Frontal cortex (tissue), 2 donors: ENCODE measurements around a stretch of chr1.

DNA sequence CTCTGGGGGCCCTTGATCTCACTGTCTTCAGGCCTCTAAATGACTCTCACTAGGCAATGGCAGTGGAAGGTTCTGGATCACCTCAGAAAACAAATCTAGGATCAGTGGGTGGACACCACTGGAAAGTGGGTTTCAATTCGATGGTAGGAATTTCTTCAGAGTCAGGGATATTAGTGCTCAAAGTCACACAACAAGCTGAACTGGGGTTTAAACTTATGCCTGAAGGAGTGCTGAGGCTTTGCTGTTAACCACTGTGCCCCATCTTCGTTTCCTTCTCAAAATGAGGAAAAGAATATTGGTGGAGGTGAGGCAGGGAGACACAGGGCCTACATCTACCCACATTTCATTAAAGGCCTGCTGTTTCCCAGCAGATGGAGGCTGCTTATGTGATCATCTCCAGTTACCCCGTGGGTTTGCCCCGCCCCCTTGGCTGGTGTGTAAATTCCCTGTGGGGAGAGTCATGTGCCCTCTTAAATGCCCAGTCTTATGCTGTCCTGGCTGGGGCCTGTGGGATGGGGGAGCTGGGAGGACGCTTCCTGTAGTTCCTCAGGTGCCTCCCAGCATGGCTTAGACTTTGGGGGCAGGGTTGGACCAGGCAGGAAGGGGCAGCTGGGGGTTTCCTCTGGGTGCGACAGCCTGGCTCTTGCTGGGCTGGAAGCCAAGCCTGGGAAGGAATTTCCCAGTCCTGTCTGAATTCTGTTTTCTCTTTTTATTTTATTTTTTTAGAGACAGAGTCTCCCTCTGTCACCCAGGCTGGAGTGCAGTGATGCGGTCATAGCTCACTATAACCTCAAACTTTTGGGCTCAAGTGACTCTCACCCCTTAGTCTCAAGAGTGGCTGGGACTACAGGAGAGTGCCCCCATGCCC, 15.5 kb upstream of the CITED4 start:
- RAMPAGE, long total RNA = no peak

DNA sequence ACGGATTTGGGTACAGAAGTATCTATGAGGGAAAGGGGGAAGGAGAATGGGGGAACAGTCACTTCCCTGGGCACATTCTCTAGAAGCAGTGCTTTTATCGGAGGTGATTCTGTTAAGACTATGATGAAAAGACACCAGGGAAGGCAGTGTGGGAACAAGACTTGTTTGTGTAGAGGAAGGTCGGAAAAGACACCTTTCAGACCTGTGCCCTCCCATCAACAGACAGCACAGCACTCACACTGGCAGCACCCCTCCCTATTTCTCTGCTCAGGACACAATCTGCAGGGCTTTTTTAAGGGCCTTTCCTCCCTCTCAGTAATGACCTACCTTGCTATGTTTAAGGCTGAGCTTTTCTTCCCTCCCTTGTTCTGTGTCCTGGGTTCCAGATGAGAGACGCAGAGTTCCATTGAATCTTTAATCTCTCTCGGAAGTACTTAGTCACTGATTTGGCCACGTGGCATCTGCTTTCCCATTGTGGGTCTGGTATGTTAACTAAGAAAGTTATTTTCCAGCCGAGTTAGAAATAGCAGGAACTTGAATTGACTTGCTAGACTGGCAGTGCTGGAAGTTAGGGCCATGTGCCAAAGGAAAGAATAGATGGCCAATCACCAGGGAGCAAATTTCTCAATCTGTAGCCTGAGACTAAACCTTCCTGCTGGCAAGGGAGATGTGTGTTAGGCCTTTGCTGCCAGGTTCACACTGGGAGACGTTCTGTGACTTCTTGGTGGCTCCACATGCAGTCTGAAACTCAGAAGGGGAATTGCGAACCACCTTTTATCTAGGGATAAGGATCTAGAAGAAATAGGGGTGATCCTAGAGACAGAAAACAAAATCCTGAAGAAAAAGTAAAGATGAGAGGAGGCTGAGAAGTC, 24.1 kb upstream of the SLFNL1 start:
- RAMPAGE, long total RNA = no peak

DNA sequence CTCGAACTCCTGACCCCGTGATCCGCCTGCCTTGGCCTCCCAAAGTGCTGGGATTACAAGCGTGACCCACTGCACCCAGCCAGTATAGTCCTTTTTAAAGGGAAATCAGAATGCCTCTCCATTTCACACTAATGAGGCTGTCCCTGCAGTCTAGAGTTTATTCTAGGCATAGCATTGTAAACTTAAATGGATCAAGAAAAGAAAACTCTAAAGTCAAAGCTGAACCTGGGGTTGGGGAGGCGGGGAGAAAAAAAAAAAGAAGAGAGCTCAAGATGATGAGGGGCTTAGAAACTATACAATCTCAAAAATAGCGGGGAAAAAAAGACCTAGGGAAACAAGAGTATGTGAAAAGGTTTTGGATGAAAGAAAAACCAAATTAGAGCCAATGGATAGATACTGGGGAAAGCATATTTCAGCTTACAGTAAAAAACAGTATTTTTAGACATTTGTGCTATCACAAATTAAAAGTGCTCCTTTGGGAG, 79.3 kb upstream of the SLFNL1 start:
- RAMPAGE, long total RNA = no peak

DNA sequence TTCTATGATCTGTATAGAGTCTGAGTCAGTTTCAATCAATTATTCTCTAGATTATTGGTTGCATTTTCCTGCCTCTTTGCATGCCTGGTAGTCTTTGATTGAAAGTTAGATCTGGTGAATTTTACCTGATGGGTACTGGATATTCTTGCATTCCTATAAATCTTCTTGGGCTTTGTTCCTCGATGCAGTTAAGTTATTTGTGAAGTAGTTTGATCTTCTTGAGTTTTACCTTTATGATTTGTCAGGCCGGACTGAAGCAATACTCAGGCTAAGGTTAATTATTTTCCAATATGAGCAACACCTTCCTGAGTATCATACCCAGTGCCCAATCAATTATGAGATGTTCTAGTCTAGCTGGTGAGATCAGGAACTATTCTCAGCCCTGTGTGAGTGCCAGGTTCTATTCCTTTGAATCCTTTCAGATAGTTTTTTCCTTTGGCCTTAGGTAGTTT, 92.6 kb downstream of the SCMH1 start:
- RAMPAGE, long total RNA = no peak

DNA sequence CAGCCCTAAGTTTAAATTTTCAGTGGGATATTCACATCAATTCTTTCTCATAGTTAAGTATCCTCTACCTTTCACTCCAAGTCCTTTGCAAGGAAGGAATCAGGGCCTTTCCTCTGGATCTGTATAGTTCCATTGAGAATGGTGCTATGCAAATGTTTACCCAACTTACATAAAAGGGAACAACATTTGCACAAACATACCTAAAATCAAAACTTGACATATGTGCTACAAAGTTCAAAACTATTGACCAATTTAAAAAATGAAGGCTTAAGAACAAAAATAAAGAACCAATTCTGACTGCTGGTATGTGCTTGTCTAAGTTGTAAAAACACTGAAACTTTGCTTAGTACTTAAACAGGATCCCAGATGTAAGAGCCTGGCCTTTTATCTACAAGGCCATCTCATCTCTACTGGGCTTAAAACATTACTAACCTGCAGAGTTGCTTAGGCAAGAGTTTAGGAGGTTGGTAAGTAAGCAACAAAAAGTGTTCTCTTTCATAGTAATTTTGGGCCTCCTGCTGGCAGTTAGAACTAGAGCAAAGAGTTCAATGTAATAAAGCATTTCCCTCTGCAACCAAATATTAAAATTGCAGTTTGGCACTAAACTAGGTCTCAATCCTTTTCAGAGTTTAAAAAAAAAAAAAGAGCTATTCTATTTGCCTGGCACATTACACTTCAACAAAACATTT, 2.0 kb downstream of the SCMH1 start:
- RAMPAGE, long total RNA = no peak

- RAMPAGE, long total RNA = no peak
Observed at GRCh38 chr1:41319709-41320358, 77.7 kb upstream of the SCMH1 start.

DNA sequence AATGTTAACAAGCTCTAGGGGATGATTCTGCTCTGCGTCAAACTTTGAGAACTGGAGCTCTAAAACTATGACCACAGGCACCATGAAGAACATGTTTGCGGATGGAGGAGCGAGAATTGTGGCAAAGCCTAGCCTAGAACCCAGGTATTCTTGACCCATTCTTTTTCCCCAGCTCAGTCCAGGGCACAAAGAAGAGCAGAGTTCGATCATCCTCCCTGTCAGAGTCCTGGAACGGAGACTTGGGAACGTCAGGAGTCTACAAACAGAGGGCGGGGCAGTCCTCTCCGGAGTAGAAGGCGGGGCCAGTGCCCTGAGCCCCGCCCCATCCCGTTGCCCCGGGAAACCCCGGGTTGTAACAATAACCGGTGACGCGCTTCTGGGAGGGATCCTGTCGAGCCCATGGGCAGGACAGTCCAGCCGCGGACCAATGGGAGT, 118.7 kb upstream of the SCMH1 start:
- RAMPAGE, long total RNA = no peak

- RAMPAGE, long total RNA = no peak
Observed at GRCh38 chr1:41579980-41580819, 95.7 kb upstream of the EDN2 start.

DNA sequence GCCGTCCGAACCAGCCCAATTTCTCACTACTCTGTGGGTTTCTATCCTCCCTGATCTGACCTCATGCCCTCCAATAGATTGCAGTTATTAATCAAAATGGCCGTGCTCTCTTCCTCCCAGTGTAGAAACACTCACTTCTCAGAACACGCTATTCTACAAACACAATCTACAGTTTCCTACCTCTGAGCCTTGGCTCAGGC, 147.1 kb upstream of the EDN2 start:
- RAMPAGE, long total RNA = no peak

DNA sequence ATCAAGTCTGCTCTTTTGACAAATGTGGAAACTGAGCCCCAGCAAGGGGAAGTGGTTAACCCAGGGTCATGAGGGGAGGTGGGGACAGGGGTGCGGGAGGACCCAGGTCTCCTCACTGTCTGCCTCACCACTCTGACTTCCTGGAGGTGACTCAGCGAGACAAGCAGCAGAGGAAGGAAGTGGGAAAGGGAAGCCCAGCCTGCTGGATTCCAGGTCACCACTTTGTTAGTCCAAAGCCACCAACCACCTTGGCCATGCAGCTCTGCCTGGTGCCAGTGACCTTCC, 199.5 kb upstream of the EDN2 start:
- RAMPAGE, long total RNA = no peak

GRCh38 chr1:41773006-41773500, 145.7 kb downstream of the HIVEP3 start:
- RAMPAGE, long total RNA = no peak

- RAMPAGE, long total RNA = no peak
Observed at GRCh38 chr1:41870120-41870675, 48.5 kb downstream of the HIVEP3 start.

- RAMPAGE, long total RNA = no peak
Observed at GRCh38 chr1:42035108-42036372, 116.8 kb upstream of the HIVEP3 start.

DNA sequence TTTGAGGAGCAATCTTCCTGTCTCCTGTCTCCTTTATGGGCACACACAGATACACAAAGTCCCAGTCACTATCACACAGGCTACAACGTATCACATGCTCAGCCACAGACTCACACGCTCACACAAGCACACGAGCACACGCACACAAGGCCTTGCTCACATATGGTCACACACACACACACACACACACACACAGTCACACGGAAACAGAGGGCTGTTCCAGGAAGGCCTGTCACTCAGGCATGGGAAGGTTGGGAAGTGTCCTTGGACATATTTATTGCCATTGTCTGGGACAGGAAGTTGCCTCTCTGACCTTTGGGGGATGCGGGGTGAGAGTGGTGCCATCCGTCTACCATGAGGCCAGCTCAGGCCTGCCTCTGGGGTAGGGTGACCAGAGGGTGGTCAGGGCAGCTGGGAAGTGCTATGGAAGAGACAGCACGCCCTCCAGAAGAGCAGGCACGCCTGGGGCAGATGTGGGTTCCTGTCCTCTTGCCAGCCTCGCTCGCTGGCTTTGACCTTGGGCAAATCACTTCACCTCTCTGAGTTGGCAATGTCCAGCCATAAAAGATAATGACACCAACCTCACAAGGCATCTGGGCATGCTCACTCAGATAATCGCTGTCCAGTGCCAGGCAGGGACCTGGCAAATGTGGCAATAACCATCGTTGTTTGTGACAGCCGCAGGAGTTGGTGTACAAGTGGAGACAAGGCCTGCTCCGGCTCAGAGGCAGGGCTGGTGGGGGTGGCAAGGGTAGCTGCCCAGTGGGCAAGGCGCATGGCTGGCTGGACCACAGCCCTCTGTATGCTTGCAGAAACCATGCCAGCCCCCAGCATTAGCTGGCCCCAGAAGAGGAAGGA, 8.0 kb upstream of the GUCA2A start:
- RAMPAGE, long total RNA = no peak

- RAMPAGE, long total RNA = no peak
Observed at GRCh38 chr1:42436923-42437299, 18.9 kb downstream of the ZMYND12 start.

DNA sequence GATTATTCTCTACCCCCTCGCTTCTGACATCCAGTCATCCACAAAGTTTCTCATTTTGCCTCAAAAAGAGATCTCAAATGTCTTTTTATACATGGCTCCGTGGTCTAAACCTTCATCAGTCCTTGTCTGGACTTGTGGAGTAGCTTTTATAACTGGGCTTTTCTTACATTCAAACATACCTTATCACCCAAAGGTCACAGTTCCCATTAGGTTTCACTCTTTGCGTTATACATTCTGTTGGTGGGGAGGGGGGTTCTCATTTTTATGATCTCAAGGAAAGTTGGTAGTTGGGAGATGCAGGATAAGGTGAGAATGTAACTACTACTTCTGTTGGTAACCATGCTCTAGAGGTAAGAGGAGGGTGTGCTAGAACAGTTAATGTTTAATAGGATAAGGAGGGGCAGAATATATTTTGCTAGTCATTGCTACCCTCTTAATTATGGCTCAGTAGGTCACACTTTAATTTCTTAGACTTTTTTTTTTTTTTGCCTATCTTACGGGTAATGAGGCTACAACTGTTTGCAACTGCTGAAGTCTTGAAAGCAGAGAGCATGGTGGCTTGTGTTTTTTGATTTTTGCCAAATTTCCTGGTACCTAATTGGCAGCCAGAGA, 10.7 kb downstream of the YBX1 start:
- RAMPAGE, long total RNA = no peak

DNA sequence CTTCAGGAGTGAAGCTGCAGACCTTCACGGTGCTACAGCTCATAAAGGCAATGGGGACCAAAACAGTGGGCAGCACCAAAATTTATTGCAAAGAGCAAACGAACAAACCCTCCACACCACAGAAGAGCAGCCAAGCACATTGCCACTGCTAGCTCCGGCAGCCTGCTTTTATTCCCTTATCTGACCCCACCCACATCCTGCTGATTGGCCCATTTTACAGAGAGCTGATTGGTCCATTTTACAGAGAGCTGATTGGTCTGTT, 42.5 kb downstream of the SLC2A1 start:
- RAMPAGE, long total RNA = no peak

- RAMPAGE, long total RNA = no peak
Observed at GRCh38 chr1:42926203-42927284, 32.1 kb downstream of the SLC2A1 start.

GRCh38 chr1:42934040-42934629, 24.5 kb downstream of the SLC2A1 start:
- RAMPAGE, long total RNA = no peak

- RAMPAGE, long total RNA = no peak
Observed at GRCh38 chr1:42937764-42938725, 20.6 kb downstream of the SLC2A1 start.